Umbilical cord (tissue), 2 donors: ENCODE results near the genes GFER and AMDHD2.

DNA sequence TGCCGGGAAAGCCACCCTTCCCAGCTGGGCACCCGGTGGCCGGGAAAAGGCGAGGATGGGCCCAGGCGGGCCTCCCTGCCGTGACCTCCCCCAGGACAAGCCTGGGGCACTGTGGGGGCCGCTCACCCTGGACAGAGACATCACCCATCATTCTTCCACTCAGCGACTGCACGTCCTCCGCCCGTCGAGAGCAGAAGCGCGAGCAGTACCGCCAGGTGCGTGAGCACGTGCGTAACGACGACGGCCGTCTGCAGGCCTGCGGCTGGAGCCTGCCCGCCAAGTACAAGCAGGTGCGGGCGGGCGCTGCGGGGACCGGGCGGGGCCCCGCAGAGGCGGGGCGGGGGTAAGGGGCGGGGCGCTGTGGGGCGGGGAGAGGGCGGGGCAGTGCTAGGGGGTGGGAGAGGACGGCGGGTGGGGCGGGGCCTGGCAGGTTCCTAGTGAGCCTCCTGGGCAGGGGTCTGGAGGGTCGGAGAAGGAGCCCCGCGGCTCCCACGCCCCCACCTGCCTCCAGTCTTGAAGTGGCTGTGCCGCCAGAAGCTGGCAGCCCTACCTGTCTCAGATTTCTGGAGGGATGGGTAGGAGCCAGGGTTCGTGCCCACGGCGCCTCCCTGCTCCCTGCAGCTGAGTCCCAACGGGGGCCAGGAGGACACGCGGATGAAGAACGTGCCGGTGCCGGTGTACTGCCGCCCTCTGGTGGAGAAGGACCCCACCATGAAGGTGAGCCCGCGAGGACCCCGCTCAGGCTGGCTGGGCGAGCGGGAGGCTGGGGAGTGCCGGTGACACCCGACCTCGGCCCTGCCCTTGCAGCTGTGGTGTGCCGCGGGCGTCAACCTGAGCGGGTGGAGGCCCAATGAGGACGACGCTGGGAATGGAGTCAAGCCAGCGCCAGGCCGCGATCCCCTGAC is 7.6 kb downstream of the NME3 start:
- RAMPAGE, long total RNA: no peak

DNA sequence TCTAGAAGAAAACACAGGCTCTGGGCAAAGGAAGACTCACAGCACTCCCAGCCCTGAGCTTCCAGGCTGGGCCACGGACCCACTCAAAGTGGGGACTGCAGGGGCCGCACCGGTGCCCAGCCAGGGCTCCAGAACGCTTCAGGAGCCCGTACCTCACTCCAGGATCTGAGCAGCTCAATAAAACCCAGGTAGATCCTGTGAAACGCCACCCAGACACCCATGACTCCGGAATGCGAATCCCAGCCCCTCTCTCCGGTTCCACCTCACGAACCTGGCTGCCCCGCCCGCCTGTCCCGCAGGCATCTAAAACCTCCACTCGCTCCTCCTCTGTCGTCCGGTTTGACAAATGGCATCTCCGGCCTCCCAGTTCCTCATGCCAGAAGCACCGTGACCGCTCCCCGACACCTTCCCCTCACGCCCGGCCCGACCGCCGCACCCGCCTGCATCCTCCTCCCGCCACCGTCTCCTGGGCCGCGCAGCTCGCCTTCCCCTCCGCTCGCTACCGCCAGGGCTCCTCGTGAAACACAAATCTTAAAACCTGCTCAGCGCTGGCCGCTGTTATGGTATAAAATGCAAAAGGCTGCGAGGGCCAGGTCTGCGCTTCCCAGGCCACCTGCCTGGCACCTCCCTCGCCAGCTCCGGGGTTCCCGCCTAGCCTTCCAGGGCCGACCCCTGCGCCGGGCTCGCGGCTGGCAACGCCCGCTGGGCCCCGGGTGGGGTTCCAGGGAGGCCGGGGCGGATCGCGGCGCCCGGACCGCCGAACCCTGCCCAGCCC is 689 bp downstream of the SPSB3 start:
- RAMPAGE, long total RNA: no peak

DNA sequence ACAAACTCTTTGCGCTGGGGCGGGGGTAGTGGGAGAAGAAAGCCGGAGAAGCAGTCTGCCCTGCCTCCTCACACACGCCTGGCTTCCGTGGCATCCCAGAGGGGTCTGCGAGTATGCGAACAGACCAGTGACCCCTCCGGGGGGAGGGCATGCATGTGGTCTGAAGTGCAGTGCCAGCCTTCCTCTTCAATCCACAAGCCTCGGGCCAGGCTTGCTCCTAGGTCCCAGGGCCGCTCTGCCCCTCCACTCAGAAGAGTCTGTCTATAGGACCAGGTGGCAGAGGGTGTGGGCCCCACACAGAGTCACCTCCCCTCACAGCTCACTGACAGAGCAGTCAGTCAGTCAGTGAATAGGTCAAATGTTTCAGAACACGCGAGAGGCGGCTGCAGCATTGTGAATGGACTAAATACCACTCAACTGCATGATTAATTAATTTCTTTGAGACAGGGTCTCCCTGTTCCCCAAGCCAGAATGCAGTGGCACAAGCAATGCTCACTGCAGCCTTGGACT is 14.2 kb upstream of the IGFALS start:
- RAMPAGE, long total RNA: no peak

- RAMPAGE, long total RNA: no peak
Observed at GRCh38 chr16:1984071-1984969, at the start of gene GFER. GFER (plus strand) TSS chr16:1984193.

DNA sequence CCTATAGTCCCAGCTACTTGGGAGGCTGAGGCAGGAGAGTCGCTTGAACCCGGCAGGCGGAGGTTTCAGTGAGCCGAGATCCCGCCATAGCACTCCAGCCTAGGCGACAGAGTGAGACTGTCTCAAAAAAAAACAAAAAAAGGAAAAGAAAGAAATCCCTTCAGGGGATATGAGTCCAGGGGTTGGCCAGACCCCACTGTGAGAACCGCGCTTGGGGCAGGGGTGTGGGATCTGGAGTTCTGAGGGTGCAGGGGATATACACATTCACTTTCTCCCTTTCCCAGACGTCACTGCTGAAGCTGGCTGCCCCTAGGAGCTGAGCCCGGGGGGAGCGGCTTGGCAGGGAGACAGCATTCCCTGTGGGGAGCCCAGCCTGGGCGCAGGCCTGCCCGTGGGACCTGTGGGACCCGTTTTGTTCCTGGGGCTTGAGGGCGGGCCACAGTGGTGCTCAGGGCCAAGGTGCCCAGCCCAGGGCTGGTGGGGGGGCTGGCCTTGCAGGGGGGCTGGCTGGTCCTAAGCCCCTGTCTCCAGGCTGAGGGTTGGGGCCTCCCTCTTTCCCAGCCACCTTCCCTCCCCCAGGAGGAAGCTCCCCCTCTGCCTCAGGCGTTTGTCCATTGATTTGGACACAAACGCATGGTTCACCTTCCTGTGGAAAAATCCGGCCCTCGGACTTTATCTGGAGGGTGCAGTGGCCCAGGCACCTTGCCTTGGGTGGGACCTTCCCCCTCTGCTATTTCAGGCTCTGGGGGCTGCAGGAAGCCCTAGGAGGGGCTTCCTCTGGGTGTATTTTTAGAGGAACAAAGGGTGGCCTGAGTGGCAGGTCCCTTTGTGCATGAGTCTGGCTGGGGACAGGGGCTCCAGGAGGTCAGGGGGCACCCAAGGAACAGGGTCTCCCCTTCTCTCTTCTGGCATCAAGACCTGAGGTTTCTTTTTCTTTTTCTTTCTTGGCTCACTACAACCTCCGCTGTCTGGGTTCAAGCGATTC is 4.4 kb downstream of the NHERF2 start:
- RAMPAGE, long total RNA: no peak

DNA sequence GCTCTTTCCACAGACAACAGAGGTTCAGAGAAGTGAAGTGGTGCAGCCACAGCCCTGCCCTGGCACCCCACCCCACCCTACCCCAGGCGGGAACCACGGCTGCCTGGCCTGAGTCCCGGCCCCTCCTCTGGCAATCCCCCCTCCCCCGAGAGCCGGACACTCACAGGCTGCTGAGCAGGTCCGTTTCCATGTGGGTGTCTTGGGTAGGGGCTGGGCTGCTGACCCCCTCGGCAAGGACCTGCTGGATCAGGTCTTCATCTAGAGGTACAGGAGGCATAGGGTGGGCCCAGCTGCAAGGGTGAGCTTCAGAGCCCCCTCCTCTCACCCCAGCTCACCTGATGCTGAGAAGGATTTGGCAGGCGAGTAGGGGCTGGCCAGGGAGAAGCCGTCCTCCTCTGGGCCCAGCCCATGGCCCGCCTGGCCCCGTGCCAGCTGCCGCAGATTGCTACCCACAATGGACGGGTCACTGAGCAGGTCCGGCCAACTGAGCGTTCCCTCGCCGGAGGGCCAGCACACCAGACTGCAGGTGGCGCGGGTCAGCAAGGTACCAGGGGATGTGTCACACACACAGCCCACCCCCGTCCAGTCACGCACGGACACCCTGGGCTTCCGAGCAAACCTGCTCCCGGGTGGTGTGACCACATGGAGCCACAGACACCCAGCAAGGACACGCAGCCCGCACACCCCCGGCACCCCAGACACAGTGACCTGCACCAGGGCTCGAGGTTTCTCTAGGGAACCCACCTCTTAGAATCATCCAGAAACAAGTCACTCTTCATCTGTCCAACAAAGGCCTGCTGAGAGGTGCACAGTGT is 38.5 kb downstream of the PKD1 start:
- RAMPAGE, long total RNA: no peak

- RAMPAGE, long total RNA: no peak
Observed at GRCh38 chr16:2133773-2134121, 2.0 kb downstream of the PKD1 start.

DNA sequence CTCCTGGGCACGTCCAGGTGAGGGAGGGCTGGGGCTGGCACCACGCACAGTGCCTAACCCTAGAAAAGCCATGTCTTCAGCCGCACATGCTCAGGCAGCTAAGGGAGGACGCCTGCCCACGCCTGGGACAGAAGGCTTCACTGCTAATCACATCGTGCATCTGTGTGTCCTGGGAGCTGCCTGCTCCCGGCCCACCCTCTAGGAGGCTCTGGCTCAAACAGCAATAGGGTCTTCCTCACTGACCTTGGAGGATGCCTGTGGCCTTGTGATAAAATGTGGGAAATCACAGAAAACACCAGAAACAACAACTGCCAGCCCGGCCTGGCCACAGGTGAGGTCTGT is 1.9 kb upstream of the TRAF7 start:
- RAMPAGE, long total RNA: no peak

- RAMPAGE, long total RNA: no peak
Observed at GRCh38 chr16:2160806-2161531, 5.4 kb downstream of the TRAF7 start.

DNA sequence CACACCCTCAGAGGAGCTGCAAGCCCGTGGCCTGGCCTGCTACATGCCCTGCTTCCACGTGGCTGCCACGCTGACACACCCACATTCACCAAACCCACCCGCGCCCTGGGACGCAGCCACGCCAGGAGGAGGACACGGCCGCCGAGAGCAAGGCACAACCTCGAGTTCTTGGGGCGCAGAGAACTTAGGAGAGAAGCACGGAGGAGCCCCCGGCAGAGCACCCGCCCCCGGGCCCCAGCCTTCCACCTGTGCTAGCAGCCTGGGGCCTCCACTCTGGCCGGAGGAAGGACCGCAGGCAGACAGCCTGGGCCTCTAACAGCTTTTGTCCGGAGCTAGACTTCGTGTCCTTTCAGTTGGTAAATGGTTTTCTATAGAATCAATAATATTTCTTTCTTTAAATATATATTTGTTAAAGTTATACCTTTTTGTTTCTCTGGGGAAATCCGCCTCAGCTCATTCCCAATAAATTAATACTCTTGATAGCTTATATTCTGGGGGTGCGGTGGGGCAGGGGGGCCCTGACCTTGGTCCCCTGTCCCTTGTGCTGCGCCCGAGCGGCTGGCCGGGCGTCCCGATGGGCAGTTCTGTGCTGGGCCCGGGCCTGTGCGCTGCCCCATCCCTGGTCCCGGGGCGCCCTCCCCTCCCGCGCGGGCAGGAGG is 18.6 kb downstream of the CASKIN1 start:
- RAMPAGE, long total RNA: no peak

GRCh38 chr16:2195401-2195932 is 938 bp downstream of the CASKIN1 start:
- RAMPAGE, long total RNA: no peak

DNA sequence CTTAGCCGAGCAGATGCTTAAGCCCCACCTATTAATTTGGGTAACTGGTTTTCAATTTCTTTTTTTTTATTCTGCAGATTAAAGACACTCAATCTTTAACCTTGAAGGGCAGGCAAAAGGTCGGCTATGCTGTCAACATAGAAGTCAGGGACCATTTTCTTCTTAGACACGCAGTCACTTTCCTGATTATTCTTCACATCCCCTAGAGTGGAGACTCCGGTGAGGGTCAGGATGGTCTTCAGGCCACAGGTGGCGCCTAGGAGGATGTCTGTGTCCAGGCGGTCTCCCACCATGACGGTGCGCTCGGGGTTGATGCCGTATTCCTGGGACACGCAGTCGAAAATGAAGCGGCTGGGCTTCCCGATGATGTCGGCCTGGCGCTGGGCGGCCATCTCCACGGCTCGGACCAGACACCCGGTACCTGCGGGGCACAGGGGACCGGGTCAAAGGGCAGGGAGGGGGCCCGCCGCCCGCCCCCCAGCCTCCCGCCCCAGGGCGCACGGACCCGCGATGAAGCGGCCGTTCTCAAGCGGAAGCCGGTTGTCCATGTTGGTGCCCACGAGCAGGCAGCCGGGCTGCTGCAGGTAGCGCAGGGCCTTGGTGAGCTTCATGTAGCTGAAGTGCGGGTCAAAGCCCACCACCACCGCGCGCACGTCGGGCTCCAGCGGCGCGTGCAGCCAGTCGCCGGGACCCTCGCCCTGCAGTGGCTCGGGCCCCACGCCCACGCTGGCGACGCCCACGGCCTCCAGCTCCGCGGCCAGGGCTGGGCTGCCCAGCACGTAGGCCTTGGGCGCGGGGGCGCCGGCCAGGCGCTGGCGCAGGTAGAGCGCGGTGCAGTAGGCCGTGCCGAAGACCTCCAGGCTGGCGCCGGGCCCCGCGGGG is 766 bp downstream of the PGP start:
- RAMPAGE, long total RNA: no peak

GRCh38 chr16:2235813-2236317 is 379 bp upstream of the DNASE1L2 start:
- RAMPAGE, long total RNA: no peak

DNA sequence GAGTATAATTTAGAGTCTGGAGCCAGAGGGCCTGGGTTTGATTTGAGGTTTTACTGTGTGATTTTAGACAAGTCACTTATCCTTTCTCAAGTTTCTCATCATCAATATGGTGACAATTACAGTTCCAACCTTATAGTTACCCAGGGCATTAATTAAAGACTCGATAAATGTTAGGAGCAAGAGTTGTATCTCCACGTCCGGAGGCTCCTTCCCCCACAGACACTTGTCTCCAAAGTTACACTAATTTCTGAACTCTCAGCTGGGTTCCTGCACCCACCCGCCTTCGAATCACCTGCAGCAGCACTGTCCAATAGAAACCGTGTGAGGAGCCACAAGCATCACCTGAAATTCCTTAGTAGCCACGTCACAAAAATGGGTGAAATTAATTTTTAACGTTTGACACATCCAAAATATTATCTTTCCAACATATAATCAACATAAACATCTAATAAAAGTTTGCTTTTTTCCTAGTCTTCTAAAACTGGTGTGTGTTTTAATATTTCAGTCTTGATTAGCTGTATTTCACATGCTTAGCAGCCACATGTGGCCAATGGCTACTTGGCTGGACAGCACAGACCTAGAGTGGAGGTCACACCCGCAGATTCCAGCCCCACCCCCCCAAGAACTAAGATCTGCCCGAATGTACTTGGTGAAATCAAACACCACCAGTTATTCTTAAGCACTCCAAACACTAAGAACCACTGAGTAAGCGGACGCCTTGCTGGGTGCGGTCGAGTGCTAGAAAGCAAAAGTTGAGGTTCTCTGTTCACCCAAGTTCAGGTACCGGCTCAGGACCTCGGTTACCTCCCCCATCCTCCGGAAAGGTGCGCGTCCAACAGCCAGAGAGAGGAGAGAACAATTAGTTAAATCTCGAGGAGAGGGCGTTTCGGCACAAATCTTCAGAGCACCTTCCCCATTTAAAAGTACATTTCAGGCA is 1.3 kb downstream of the RNPS1 start:
- RAMPAGE, long total RNA: no peak

DNA sequence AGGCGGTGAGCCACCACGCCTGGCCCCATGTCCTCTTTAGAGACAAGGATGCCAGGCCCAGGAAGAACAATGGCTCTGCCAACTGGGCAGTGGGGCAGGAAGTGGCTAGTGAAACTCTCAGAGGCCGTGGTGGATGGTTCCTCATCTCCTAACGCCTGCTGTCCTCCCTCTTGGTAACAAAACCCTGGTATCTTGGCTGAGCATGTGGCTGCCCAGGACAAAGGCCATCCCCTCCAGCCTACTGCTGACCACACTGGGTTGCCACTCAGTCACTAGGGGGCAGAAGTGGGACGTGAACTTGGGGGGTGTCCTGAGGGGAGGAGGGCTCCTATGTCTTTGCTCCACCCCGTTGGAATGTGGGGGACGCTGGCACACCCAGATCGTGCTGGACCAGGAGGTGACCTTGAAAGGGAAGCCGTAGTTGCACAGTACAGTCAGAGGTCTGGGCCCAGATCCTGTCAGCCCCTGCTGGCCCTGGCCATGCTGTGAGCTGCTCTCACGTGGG is 28.6 kb upstream of the RNPS1 start:
- RAMPAGE, long total RNA: no peak

DNA sequence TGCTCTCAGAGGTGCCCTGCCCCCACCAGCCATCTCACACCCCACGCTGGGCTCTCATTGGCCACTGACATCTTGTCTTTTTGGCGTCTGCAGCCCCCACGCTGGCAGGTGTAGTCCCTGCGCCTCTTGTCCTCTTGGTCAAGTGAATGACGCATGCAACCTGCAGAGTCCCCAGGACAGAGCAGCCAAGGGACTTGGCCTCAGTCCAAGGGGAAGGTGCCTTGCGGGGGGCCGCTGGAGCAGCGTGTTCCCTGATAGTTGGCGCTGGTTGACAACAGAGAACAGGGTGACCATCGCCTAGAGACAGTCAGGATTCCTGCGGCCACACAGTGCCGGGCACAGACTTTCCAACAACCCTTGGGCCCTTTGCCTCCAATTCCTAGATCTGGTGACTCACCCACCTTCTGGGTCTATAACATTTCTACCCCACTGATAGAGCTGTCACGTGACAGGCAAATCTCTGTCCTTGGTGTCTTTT is 12.1 kb upstream of the TEDC2 start:
- RAMPAGE, long total RNA: no peak

GRCh38 chr16:2519685-2520605 is at the start of gene AMDHD2:
AMDHD2 (plus strand) TSS chr16:2520371.
- RAMPAGE, long total RNA: no peak

- RAMPAGE, long total RNA: no peak
Observed at GRCh38 chr16:2531596-2532445, 613 bp upstream of the CEMP1 start.

- RAMPAGE, long total RNA: no peak
Observed at GRCh38 chr16:2682100-2682464, 241 bp upstream of the KCTD5 start.

- RAMPAGE, long total RNA: no peak
Observed at GRCh38 chr16:2762337-2762812, 9.9 kb downstream of the SRRM2 start.